ENCODE results near the genes IQCD and SDS.

DNA sequence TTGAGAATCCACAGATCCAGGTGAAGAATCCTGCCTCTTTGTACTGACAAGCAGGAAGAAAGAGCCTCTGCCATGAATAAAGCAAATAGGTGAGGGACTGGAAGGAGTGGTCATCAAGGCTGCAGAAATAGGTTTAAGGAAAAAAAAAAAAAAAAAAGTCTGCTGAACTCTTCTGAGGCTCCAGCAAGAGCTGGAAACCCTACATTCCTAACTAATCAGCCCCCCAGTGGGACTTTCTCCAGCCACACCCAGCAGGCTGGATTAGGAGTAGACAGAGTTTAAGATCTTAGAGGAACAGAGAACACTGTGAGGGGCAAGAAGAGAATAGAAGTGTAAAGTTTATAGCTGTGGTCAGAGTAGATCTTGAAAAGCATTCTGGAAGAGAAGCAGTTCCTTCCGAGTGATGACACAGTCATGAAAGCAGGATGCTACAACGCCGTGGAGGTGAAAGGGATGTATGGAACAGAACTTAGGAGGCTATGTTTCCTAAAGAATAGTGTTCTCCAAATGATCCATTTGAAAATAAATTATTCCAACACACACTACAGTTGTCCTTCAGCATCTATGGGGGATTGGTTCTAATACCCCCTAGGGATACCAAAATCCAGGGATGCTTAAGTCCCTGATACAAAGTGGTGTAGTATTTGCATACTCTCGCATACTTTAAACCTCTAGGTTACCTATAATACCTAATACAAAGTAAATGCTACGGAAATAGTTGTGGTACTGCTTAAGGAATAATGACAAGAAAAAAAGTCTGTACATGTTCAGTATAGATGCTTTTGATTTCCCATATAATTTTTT is 66.2 kb downstream of the ATXN2 start:
- PRO-cap, 2 experiments = no peak in any of the 2 experiments

- PRO-cap, 2 experiments = no peak in any of the 2 experiments
Observed at GRCh38 chr12:111674367-111675094, 11.2 kb downstream of the BRAP start.

GRCh38 chr12:111767744-111768067 is 973 bp downstream of the ALDH2 start:
- PRO-cap, 2 experiments = no peak in any of the 2 experiments

DNA sequence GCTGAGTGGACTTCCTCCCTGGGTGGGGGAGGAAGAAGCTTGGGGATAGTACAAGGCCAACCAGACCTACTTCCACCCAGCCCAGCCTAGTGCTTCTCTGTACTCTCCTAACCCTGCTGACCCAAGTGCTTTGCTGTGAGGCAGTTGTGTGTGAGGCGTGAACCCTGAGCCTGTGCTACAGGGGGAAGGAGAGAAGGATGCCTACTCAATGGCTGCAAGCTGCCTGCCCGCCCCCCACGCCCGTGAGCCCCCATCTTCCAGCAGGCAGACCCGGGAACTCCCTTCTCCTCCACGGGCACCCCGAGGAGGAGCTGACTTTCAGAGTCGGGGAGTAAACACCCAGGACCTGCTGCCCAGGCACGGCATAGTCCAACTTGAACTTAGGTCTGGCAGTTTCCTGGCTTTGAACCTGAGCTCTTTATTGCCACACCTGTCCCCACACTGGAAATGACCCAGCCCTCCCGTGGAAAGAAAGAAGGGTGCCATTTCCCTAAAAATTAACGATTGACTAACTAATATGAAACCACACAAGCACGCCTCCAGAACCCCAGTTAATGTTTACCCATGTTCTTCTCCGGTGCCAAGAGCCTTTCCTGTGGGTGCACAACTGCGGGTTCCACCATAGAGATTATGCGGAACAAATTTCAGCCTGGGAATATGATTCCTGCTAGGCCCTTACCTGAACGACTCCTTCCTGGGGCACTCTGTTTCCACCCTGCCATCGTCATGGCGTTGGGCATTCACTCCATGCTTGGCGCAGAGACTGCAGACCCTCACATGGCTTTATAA is 10.8 kb downstream of the ALDH2 start:
- PRO-cap, 2 experiments = no peak in any of the 2 experiments

DNA sequence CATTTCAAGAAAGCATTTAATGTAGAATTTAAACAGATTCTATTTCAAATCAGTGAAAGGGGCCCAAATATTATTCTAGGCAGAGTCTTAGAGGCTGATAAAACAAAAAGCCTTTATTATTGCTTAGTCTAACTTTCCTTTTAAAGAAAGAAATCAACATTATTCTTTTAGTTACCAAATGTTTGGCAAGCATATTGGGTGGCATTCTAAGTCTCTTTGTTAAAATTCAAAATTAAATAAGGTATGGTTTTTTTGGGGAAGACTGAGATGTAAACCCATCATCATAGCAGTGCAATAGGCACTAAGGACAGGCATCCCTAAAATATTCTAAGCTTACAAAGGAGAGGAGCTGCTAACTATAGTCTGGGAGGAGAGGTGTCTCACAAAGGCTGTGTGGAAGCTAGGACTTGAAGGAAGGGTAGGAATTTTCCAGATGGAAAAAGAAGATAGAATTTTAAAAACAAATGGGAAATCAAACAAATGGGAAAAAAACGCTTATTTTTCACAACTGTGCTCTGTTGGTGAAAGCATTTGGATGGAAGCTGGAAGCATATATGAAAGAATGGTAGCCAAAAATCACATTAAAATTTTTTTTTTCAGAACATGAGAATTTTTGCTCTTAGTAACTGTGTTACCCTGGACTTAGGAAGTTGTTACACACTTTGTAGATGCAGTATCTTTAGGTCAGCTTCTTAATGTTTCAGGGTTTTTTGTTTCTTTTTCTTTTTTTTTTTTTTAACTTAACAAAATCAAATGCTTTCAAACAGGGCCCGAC is 26.1 kb downstream of the MAPKAPK5 start:
- PRO-cap, 2 experiments = no peak in any of the 2 experiments

DNA sequence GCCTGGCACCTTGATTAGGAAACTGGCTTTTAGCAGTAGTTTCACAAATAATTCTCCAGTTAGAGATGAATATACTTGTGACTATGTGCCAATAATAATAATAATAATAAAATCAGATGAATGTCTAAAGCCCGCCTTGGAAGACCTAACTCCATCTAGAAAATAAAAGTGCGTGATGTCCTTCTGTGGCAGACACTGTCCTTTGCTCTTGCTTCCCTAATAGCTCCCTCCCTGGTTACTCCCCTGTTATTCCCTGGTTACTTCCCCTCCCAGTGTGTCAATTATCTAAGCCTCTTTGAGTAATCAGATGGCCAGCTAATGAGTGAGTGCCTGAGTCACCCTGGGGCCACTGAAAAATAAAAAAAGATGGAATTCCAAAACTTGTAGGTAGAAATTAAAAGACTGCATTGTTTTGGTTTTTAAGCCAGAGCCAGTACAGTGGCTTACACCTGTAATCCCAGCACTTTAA is 8.4 kb upstream of the TRAFD1 start:
- PRO-cap, 2 experiments = no peak in any of the 2 experiments

GRCh38 chr12:112149446-112150062 is 24.2 kb downstream of the TRAFD1 start:
- PRO-cap, 2 experiments = no peak in any of the 2 experiments

DNA sequence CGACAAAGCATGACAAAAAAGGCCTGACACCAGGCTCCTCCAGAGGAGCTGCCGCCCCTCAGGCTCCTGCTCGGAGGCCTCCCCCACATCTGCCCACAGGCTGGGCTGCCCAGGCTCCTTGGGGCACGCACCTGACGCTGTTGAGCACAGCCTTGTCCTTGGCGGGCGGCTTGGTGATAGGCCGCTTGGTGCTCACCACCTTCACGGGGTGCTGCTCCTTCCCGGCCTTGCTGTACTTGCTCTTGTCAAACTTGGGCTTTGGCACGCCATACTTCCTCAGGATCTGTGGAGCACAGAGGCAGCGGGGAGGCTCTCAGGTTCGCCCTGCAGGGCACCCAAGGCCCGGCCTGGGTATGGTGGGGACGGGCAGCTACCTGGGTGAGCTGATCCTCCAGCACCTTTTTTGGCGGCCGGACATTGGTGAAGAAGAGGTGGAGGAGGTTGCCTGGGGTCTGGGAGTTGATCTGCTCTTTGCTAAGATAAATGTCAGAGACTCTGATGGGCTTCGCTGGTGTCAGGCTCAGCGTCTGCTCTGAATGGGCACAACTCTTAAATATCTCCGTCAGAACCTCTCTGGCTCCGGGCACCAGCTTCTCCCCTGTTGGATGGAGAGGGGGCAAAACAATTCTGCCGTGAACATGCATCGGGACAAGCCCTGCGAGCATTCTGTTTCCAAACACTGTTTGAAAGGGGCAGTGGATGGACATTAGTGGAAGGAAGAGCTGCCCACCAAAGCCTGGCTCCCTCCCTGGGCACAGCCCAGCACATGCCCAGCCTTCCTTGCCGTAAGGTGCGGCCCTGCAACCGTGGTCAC is 53.6 kb downstream of the TRAFD1 start:
- PRO-cap, 2 experiments = no peak in any of the 2 experiments

DNA sequence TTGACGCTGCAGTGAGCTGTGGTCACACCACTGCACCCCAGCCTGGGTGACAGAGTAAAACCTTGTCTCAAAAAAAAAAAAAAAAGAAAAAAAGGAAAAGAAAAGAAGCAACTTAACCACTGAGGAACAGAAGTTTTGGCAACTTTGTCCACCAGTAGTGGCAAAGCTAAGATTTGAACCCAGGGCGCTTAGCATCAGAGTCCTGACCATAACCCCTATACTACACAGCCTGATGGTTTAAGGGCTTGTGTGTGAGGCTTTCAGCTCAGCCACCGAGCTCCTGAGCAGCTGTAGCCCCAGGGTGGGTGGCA is 21.2 kb downstream of the RASAL1 start:
- PRO-cap, 2 experiments = no peak in any of the 2 experiments

GRCh38 chr12:113129509-113130129 is 5.9 kb downstream of the RASAL1 start:
- PRO-cap, 2 experiments = no peak in any of the 2 experiments

DNA sequence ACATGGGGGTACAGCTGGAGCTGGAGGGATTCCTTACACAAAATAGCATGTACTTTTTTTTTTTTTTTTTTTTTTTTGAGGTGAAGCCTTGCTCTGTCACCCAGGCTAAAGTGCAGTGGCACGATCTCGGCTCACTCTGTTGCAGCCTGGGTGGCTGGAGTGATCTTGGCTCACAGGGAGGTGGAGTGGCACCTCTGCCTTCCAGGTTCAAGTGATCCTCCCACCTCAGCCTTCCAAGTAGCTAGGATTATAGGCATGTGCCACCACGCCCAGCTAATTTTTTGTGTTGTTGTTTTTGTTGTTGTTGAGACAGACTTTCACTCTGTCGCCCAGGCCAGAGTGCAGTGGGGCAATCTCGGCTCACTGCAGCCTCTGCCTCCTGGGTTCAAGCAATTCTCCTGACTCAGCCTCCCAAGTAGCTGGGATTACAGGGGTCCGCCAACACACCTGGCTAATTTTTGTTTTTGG is 5.2 kb upstream of the RASAL1 start:
- PRO-cap, 2 experiments = no peak in any of the 2 experiments

DNA sequence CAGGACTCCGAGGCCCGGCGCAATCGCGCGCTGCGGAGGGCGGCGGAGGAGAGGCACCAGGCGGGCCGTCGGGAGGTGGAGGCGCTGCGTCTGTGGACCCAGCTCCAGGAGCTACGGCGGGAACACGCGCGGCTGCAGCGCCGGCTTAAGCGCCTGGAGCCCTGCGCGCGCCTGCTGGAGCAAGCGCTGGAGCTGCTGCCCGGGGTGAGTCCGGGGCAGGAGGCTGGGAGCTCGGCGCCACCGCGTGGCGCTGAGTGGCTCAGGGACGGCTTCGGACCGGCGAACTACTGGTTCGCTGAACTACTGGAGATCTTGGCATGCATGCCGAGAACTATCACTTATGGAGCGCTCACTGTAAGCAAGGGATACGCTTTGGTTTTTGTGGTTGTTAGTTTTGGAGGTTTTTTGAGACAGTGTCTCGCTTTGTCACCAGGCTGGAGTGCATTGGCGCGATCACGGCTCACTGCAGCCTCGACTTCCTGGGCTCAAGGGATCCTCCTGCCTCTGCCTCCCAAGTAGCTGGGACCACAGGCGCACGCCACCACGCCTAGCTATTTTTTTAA is 3.8 kb downstream of the CFAP73 start:
- PRO-cap, 2 experiments = no peak in any of the 2 experiments

DNA sequence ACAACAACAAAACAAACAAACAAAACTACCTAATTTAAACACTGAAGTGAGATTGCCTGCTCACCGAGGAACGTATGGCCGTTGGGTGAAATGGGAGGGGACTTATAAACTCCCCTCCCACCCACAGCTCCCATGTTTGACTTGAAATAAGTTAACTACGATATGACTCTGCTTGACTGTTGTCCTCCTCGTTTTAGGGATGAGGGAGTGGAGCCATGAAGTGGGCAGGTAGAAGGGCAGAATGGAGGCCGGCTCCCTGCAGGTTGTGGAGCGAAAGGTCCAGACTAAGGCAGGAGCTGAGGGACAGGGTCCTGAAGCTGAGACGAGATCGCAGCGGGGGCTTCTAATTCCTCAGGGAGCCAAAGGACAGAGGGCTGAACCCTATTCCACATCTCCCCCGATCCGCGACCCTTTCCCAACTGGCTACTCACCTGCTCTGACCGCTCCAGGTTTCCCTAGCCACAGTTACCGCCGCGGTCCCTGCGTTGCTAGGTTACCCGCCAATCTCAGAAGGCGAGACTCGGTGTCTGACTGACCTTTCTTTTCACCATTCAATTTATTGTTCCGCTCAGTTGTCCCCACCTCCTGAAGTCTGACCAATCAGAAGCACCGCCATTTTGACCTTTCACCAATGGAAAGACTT is at the start of gene IQCD:
TSS of gene IQCD (minus strand) at position 529 of the 643 bp plus-strand sequence.
- PRO-cap, 2 experiments = peak in 2 of 2 experiments; most common minus-strand start position 438 of the sequence (in 2)

- PRO-cap, 2 experiments = peak in 2 of 2 experiments; most common plus-strand start chr12:113221960 (in 1); most common minus-strand start chr12:113221932 (in 1)
Observed at GRCh38 chr12:113221765-113222470, 654 bp downstream of the TPCN1 start.

- PRO-cap, 2 experiments = no peak in any of the 2 experiments
Observed at GRCh38 chr12:113236470-113237248, 15.4 kb downstream of the TPCN1 start.

GRCh38 chr12:113285493-113286239 is 49.2 kb downstream of the SLC8B1 start:
- PRO-cap, 2 experiments = no peak in any of the 2 experiments

GRCh38 chr12:113293138-113293867 is 41.6 kb downstream of the SLC8B1 start:
- PRO-cap, 2 experiments = no peak in any of the 2 experiments

DNA sequence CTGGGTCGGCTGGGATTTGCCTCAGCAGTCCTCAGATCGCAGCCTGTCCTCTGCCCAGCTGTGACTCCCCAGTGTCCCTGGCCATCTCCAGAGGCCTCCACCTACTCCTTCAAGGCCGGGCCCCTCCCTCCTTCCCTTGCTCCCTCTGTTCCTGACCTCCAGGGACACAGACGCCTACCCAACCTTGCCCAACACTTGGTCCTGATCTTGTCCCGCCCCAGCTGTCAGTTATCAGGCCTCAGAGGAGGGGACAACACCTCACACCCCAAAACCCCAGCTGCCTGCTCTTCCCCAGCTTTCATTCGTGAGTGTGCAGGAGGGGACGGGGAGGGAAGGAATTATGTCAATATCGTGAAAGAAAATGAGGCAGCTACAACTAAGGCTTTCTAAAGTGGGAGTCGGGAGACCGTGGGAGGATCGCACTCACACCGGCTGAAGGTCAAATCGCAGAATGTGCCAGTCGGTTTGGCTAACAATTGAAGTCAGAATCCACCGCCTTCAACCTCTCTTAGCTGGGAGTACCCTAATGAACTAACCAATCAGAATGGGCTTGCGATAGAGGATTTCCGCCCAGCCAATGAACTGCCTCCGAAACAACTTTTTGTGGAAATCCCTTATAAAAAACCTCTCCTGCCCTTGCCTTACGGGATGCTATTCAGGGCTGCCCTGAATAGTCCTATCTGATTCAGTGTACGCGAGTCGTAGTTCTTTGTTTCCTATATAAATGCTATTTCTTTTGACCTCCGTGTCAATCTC is 9.3 kb upstream of the PLBD2 start:
- PRO-cap, 2 experiments = no peak in any of the 2 experiments

DNA sequence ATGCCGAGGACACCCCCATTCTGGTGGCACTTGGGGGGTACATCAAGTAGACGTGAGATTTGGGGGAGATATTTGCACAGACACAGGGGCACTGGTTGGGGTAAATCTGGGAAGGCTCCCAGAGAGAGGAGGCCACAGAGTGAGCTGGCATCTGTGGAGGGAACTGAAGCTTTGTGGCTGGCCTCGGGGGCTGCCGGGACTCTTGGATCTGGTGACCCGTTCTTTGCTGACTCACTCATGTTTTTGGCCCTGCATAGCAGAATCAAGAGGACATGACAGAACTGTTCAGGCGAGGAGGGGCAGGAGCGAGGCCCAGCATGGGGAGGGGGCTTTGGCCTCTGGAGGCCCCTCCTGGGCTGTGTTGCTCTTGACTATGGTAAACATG is 1.7 kb downstream of the PLBD2 start:
- PRO-cap, 2 experiments = no peak in any of the 2 experiments

DNA sequence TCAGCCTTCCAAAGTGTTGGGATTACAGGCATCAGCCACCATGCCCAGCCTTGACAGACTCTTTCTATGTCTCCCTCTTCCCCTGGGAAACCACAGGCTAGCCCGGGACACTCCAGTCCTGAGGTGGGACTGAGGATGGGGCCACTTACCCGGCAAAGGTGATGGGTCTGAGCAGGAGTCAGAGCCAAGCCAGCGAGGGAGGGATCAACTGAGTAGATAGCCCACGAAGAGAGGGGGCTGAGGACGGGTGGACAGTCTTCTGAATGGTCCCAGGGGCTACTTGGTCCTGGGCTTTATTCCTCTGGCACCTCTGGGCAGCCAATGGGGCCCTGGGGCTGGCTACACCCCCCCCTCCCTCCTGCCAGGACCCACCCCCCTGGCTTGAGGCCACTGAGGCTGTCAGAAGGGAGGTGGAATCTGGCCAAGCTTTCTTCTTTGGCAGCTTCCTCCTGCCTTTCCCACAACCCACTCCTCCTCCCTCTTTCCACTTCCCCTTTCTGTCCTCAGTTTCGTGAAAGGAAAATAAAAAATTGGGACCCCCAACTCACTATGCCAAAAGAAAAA is at the start of gene SDS:
TSS of gene SDS (minus strand) at position 269 of the 564 bp plus-strand sequence.
- PRO-cap, 2 experiments = no peak in any of the 2 experiments

Measured in right ventricle myocardium (tissue), 1 donor.